SUDHL5 (cell line): ENCODE data around the genes EPDR1 and MPLKIP.

GRCh38 chr7:37293621-37293894 lies 155.1 kb downstream of the ELMO1 start:
- PRO-cap, result no peak

GRCh38 chr7:37333020-37333527 lies 115.6 kb downstream of the ELMO1 start:
- PRO-cap, result no peak

DNA sequence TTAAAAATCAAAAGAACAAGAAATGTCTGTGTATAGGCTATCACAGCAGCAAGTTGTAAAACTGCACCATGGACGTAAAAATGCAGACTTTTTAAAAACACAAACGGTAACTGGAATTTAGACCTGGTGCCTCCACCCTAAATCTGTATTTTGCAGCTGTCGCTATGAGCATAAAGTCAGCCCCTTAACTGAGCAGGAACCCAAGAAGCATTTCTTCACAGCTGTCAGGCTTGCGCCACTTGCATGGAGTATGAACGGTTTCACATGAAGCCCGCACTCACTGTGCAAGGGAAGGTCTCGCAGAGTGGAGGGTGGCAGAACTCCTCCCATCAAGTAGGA lies 58.6 kb downstream of the ELMO1 start:
- PRO-cap, result no peak

GRCh38 chr7:37392154-37392377 lies 56.6 kb downstream of the ELMO1 start:
- PRO-cap, result no peak

- PRO-cap, result no peak
Measured at GRCh38 chr7:37920388-37921390, at the start of gene EPDR1. Gene EPDR1 (plus strand): TSS chr7:37920640.

- PRO-cap, result no peak
Measured at GRCh38 chr7:38232765-38233764, 55.0 kb downstream of the STARD3NL start.

GRCh38 chr7:38276065-38276861 lies 98.2 kb downstream of the STARD3NL start:
- PRO-cap, result no peak

GRCh38 chr7:38334393-38334955 lies 156.4 kb downstream of the STARD3NL start:
- PRO-cap, result no peak

DNA sequence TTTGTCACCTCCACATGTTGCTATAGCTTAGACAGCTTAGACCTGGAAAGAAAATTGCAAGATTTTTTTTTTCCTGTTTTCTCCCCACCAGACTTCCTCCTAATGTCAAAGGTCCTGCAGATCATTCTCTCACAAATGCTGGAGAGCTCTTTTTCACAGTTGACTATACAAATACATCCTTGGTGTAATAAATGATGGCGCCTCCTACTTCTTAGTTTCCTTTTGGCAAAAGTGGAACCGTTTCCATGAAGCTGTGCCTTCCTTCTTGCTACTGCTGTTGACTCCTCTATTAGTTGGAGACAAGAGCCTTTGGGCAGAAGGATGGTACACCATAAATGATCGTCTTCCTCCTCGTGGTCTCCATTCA lies 36.9 kb downstream of the POU6F2 start:
- PRO-cap, result no peak

DNA sequence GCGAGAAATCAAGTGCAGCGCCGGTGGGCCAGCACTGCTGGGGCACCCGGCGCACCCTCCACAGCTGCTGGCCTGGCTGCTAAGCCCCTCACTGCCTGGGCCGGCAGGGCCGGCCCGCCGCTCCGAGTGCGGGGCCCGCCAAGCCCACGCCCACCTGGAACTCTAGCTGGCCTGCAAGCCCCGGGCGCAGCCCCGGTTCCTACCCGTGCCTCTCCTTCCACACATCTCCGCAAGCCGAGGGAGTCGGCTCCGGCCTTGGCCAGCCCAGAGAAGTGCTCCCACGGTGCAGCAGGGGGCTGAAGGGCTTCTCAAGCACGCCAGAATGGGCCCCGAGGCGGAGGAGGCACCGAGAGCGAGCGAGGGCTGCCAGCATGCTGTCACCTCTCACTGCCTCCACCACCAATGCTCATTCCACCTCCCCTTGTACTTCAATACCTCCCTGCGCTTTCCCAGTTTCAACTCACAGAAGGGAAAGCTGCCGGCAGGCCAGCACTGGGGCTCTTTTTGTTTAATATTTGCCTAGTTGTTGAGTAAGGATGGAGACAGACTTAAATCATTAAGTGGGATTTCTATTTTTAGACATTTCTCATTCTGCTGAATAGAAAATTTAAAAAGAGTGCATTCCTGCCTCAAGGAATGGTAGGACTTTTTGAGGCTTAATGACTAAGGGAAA lies 130.9 kb downstream of the RALA start:
- PRO-cap, result no peak

GRCh38 chr7:39833076-39833618 lies 116.9 kb upstream of the CDK13 start:
- PRO-cap, result no peak

DNA sequence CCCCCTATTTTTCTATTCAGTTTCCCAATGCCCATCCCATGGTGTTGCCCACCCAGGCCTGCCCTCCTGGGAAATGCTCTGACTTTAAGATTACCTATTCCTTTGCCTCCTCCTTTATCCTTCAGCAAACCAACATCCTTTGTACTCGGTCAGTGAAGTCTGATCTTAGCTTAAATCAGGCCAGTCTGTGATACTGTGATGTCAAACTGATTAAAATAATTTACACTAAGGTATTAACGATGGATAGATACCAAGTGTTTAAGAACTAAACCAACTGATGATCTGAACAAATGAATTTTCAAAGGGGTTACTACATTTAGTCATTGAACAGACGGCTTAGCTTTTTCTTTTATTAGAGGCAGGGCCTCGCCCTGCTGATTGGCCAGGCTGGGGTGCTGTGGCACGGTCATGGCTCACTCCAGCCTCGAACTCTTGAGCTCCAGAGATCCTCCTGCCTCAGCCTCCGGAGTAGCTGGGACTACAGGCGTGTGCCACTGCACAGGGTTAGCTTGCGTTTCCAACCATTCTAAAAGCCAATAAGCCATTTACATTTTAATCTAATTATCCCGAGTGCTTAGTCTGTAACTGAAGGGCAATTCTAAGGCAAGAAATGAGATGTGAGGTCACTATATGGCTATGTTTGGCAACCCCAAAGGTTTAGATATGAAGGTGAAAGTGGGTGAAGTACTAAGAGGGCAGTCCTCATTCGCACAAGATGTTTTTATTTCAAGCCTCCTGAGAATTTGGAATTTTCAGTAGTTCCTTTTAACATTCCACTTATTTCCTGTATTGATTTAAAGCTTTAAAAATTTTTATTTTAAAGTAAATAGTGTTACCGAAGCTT lies 1.7 kb upstream of the CDK13 start:
- PRO-cap, result no peak

DNA sequence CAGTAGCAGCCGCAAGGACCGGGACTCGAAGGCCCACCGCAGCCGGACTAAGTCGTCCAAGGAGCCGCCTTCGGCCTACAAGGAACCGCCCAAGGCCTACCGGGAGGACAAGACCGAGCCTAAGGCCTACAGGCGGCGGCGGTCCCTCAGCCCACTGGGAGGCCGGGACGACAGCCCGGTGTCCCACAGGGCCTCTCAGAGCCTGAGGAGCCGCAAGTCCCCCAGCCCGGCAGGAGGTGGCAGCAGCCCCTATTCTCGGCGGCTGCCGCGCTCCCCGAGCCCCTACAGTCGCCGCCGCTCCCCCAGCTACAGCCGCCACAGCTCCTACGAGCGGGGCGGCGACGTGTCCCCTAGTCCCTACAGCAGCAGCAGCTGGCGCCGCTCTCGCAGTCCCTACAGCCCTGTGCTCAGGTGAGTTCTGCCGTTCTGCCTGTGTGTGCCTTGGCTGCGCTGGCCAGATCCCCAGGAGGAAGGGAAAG lies 1.4 kb downstream of the CDK13 start:
- PRO-cap, result bidirectional peak, plus-strand start at position 389 of the sequence, minus-strand start at position 159 of the sequence

DNA sequence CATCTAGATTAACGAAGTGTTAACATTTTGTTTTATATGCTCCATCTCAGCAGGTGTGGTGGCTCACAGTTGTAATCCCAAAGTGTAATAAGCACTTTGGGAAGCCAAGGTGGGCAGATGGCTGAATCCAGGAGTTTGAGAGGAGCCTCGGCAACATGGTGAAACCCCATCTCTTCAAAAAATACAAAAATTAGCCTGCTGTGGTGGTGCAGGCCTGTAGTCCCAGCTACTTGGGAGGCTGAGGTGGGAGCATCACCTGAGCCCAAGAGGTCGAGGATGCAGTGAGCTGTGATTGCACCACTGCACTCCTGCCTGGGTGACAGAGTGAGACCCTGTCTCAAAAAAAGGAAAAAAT lies 41.6 kb downstream of the CDK13 start:
- PRO-cap, result no peak

- PRO-cap, result no peak
Measured at GRCh38 chr7:39997394-39998243, 47.6 kb downstream of the CDK13 start.

DNA sequence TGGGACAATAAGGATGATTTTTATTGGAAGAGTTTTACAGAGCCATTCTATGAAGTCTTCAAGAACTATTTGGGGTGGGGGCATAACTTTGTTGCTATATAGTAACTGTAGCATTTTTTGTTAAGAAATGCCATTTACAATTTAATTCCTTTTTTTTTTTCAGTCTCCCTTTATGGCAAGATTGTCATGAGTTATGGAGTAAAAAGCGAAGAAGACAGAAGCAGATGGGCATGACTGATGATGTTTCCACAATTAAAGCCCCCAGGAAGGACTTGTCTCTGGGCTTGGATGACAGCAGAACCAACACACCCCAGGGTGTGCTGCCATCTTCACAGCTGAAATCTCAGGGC lies 46.5 kb downstream of the MPLKIP start:
- PRO-cap, result no peak

GRCh38 chr7:40134133-40135140 lies at the start of gene MPLKIP:
Gene MPLKIP (minus strand): TSS chr7:40134622.
- PRO-cap, result bidirectional peak, plus-strand start at chr7:40134780, minus-strand start at chr7:40134622; unidirectional peak, minus-strand start at chr7:40134845

DNA sequence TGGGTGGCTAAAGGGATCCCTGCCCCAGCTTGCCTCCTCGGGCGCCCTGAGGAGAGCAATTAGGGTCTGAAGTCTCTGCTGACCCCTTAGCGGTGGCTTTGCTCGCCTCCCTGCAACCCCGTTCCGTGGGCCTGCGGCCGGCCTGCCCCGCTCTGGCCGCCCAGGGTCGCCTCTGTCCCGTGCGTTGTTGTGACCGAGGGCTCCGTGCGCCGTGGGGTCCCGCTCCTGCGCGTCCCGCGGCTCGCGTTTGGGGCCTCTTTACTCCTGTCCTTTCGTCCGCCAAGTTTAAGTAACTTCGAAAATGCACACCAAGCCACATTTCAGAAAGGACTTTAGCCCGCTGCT lies 308 bp downstream of the SUGCT start:
- PRO-cap, result no peak

DNA sequence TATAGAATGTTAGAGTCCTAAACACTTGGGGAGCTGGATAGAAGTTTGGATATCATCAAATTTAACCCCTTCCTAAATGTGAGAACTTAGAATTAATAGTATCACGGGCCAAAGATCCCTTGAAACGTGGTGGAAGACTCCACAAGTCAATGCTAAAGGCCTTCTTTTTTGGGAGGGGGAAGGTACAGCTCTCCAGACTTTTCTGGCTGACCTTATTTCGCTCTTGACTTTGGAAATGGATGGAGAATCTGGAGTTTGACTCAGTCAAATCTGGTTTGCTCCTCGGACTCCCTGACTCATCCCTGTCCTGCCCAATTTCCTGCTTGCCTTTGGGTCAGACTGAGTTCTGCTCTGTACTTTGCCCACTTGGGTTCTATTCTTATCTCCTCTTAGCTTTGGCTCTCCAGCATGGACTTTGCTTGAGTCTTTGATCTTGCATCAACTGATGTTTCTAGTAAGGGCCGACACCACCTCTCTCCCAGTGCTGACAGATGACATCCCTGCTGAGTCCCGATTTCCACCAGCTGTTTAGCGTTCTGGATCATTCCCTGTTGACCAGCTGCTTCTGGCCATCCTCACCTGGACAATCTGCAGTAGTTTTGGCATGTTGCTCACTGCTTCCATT lies 335.2 kb downstream of the SUGCT start:
- PRO-cap, result no peak

GRCh38 chr7:40742266-40742794 lies 607.5 kb downstream of the SUGCT start:
- PRO-cap, result no peak